Panc1 (cell line): ENCODE measurements around a stretch of chr14.

DNA sequence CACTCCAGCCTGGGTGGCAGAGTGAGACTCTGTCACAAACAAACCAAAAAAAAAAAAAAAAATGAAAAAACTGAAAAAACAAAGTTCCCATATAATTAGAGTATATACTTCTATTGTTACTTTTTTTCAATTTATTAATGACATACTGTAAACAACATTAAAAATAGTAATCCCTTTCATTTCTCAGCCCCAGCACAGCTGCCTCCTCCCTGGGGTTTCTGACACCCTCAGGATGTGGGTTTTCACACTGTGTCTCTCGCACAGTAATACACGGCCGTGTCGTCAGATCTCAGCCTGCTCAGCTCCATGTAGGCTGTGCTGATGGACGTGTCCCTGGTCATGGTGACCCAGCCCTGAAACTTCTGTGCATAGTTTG, 459.9 kb downstream of the TMEM121 start:
- RRBS, 2 experiments = no CpG with 5 or more reads among the region's 5 CpGs

- RRBS, 2 experiments = no CpG with 5 or more reads among the region's 5 CpGs
Observed at GRCh38 chr14:106228522-106229034, 702.2 kb downstream of the TMEM121 start.

- RRBS, 2 experiments = no CpG with 5 or more reads among the region's 4 CpGs
Observed at GRCh38 chr14:106643530-106643835, 1117.1 kb downstream of the TMEM121 start.

GRCh38 chr14:106675335-106675768, 1149.0 kb downstream of the TMEM121 start:
- RRBS, 2 experiments = no CpG with 5 or more reads among the region's 4 CpGs

DNA sequence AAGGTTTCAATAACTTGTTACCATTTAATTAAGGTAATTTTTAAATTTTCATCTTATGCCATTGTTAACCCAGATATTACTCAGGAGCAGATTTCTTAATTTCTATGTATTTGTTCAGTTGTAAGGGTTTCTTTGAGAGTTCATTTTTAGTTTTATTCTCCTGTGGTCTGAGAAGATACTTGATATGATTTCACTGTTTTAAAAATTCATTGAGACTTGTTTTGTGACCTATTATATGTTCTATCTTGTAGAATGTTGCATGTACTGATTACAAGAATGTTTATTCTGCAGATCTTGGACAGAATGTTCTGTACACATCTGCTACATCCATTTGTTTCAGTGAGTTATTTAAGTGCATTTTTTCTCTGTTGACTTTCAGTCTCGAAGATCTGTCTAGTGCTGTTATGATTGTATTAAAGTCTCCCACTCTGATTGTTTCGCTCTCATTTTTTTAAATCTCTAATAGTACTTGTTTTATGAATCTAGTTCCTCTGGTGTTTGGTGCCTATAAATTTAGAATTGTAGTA, 1319.8 kb downstream of the TMEM121 start:
- RRBS, 2 experiments = no CpG with 5 or more reads among the region's 2 CpGs